Breast (tissue), 4 donors: ENCODE measurements around a stretch of chr18.

DNA sequence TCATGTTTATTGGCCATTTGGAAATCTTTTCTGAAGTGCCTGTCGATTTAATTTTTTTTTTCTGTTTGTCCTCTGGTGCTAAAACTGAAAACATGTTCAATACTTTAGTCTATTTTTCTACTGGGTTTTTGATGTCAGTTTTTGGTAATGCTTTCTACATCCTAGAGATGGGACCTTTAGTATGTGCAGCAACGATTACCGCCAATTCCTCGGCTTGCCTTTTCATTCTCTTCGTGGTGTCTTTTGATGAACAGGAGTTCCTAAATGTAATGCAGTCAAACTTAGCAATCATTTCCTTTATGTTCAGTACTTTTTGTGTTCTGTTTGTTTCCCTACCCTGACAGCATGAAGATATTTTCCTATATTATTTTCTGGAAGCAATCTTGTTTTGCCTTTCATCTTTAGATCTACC lies 55.9 kb downstream of the MEX3C start:
- PRO-cap, 3 experiments, result no peak in any of the 3 experiments
- RRBS, result no CpG with 5 or more reads among the region's 5 CpGs

- PRO-cap, 3 experiments, result no peak in any of the 3 experiments
- RRBS, result no CpG with 5 or more reads among the region's 15 CpGs
These were observed 18.7 kb downstream of the MEX3C start for GRCh38 chr18:51178679-51179364.

DNA sequence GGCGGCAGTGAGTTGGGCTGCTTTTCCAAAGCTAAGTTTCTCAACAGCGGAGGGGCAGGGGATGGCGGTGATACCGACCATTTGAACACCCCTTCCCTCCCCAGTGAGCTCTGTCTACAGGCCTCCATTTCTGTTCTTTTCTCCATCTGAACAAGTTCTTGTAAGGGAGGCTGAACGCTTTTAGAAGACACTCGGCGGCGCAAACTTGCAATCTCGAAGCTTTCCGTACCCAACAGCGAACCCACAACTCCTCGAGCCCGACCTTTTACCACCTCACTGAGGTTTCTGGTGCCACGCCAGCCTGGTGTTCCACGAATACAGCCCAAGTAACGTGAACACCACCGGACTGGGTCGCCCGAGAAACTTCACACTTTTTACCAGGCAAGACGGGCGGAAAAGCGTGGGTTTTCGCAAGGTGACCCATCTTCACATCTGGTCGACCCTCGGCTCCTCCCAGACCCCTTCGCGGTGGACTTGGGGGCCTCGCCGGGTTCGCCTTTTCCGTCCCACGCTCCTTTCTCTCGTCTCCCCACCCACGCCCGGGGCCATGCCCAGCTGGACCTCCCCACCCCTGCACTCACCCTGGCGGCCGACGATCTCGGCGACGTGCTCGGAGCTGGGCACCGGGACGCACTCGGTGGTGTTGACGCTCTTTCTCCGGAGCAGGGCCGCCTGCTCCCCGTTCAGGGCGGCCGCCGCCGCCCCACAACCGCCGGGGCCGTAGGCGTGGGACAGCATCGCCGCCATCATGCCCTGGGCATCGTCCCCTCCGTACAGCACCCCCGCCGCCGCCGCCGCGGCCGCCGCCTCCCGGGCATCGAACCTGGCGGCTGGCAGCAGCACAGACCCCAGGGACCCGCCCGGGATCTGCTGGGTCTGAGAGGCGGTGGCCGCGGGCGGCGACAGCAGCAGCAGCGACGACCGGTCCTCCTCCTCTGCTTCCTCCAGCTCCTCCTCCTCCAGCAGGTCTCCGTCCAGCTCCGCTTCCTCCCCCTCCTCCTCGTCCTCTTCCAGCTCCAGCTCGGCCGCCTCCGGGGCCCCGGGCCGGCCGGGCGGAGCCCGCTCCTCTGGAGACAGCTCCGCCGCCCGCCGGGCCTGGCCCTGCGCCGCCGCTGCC lies 1.1 kb downstream of the MEX3C start:
- PRO-cap, 3 experiments, result peak in 3 of 3 experiments; most common plus-strand start position 588 of the sequence (in 1); most common minus-strand start position 707 of the sequence (in 3)
- RRBS, result 2% methylated on average over 34 of the region's 100 CpGs

DNA sequence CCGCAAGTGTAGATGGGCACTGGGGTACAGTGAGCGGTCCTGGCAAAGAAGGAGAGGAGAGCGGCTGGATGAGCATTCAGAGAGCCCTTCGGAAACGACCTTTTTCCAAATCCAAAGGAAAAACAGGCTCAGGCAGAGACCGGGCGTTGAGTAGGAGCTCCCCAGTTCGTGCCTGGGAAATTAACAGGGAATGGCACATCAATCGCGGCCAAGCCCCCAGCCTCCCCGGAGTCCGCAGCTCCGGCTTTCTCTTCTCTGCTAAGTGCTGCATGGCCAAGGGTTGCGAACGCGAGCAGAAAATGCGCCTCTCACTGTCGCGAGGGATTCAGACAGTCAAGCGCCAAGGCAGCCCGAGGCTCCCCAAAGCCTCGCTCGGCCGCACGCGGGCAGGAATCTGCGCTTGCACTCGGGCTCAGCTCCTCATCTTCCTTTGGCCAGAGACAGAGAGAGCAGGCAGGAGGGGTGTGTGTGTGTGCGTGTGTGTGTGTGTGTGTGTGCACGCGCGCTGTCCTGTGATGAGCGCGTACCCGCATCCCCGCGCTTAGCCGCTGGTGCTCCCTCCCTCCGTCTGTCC lies 1.9 kb downstream of the DCC start:
- PRO-cap, 3 experiments, result no peak in any of the 3 experiments
- RRBS, result 3% methylated on average over 6 of the region's 39 CpGs

- PRO-cap, 3 experiments, result no peak in any of the 3 experiments
- RRBS, result no CpG with 5 or more reads among the region's 8 CpGs
These were observed 3.7 kb downstream of the MBD2 start for GRCh38 chr18:54220707-54221206.

- PRO-cap, 3 experiments, result peak in 2 of 3 experiments; most common plus-strand start chr18:54607832 (in 1)
- RRBS, result no CpG with 5 or more reads among the region's 9 CpGs
These were observed 16.5 kb downstream of the DYNAP start for GRCh38 chr18:54607303-54608119.

DNA sequence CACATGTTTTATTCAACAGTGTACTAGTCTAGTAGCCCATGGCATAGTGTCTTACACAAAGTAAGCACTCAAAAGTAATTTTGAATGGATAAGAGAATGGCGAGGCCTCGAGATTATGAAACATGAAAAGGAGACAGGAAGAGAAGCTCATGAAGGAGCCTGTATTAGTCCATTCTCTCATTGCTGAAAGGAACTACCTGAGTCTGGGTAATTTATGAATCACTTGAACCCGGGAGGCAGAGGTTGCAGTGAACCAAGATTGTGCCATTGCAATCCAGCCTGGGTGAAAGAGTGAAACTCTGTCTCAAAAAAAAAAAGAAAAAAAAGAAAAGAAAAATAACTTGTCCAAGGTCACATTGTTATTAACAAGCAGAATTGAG lies 83.6 kb downstream of the DYNAP start:
- PRO-cap, 3 experiments, result no peak in any of the 3 experiments
- RRBS, result no CpG with 5 or more reads among the region's 3 CpGs

GRCh38 chr18:54945631-54946103 lies 13.6 kb downstream of the CCDC68 start:
- PRO-cap, 3 experiments, result no peak in any of the 3 experiments
- RRBS, result no CpG with 5 or more reads among the region's 3 CpGs

DNA sequence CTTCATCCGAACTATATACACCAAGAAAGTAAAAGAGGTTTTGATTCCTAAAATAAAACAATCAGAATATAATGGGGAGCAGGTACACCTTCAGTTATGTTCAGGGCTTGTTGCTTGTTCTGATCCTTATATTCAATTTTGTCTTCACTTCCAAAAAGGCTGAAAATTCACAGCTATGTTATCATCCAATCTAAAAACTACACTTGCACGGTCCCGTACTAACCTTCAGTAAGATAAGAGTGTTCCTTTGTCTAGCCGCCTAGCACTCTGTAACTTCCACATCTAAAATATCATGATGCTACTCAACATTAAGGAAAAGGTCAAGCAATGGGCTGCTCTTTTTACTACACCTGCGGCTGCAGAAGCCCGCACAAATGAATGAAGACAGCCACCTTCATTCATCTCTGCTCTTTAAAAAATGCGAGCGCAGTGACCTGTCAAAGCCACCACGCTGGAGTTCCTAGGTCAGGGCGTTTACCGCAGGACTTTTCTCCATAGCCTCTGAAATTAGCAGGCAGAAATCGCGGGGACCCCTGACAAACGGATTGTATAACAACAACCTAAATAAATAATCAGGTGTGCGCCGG lies 678 bp downstream of the CCDC68 start:
- PRO-cap, 3 experiments, result no peak in any of the 3 experiments
- RRBS, result no CpG with 5 or more reads among the region's 16 CpGs

DNA sequence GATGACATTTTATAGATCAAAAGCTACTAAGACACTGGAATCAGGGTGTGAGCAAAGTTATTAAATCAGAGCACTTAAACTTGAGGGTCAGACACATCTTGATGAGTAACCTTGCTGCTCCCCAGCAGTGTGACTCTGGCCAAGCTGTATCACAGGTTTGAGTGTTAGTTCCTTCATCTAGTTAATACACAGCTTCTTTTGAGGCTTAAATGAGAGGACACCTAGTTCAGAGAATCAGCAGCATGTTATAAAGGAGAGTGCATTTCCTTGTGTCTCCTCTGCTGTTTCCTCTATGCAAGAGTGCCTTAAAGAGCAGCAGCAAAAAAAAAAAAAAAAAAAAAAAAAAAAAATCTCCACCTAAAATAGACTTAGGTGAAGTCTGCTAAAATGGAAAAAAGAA lies 261.9 kb downstream of the TCF4 start:
- PRO-cap, 3 experiments, result no peak in any of the 3 experiments

DNA sequence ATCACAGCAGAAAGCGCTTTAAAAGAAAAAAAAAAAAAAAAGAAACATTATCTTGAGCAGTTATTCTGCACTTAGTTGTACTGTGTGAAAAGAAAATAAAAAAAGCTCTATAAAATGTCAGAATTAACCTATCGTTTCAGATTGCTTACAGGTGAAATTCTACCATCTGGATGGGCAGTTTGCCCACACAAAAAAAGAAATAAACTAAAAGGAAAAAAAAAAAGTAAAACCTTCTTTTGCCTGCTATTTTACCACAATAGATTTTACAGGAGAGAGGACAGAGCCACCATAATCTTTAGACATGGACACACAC lies 167.2 kb downstream of the TCF4 start:
- PRO-cap, 3 experiments, result no peak in any of the 3 experiments
- RRBS, result no CpG with 5 or more reads among the region's 2 CpGs

GRCh38 chr18:55509692-55510372 lies 78.2 kb downstream of the TCF4 start:
- PRO-cap, 3 experiments, result no peak in any of the 3 experiments
- RRBS, result no CpG with 5 or more reads among the region's 4 CpGs

DNA sequence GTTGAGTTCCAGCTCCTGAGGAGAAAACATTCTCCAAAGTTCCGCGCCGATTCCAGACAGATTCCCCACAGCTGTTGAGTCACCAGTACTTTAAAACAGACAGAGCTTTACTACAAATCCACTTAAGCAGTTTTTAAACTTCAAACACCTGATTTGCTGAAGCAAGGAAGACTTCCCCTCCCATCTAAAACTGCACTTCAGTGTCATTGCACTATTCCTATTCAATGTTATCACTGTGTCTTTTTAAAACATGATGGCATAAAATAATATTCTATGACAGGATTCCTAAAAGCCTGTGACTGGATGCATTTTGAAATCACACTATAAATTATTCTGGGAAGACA lies 41.0 kb downstream of the TCF4 start:
- PRO-cap, 3 experiments, result no peak in any of the 3 experiments
- RRBS, result no CpG with 5 or more reads among the region's 3 CpGs

DNA sequence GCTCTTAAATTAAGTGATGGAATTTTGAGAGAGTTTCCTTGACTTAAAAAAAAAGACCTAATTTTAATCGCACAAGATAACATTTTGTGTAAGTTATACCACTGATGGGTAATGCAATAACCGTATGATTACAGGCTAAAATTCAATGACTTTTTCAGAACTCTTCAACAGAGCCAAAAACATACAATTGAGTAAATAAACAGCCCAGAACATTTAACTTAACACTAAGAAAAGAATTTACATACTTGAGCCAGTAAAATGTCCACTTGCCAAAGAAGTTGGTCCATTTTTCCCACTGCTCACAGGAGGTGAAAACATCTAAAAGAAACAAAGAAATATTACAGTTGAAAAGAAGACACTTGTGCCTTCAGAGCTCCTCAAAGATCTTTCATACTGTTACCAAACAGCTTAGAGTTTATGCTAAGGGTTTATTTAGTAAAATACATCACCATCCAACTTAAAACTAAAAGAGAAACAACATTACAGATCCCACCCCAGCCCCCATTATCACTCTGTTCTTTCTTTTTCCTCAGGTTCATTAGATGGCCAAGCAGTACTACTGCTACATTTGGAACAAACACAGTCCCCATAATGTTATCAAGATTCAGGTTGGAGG lies 2.8 kb downstream of the TCF4 start:
- PRO-cap, 3 experiments, result no peak in any of the 3 experiments
- RRBS, result no CpG with 5 or more reads among the region's 2 CpGs

DNA sequence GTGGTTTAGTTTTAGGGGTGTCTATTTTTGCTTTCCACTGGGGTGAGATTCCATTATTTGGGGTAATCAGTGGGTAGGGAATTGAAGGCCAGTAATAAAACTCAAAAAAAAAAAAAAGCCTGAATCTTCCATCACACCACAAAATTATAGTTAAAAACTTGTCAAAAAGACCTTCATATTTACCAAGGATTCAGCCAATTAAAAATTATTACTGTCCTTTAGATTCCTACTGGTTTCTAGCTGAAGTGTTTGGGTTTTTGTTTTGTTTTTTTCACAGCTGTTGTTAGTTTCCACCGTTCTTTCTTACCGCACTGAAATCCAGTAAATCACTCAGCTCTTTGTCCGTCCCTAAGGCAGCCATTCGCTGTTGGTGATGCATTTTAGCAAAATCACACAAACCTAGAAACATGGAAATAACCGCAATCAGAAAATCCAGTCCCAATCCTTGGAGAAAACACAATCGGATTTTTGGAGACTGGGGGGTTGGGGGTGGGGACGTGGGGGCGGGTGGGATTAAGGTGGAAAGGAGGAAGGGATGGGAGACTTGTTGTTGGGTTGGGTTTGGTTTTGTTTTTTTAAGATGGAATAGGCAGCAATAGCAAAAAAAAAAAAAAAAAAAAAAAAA lies 1.1 kb downstream of the TCF4 start:
- PRO-cap, 3 experiments, result no peak in any of the 3 experiments
- RRBS, result no CpG with 5 or more reads among the region's 8 CpGs

- PRO-cap, 3 experiments, result no peak in any of the 3 experiments
- RRBS, result no CpG with 5 or more reads among the region's 2 CpGs
These were observed 281.9 kb upstream of the TCF4 start for GRCh38 chr18:55869943-55870253.

DNA sequence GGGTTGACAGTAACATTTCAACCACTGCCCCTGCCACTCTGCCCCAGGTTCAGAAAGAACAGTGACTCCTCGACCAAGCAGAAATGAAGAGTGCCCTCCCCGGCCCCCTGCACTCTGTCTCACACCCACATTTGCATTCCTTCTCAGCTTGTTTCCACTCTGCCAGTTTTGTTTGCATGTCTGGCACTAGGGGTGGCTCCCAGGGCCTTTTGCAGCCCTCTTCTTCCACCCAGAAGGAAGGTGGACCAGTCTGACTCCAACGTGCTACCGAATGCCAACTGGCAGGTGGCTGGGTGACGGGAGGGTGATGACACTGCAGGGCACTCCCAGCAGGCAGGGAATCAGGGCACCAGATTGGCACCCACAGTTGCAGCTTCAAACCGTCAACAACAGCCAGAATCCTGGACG lies 371.1 kb downstream of the TXNL1 start:
- PRO-cap, 3 experiments, result no peak in any of the 3 experiments
- RRBS, result no CpG with 5 or more reads among the region's 7 CpGs

DNA sequence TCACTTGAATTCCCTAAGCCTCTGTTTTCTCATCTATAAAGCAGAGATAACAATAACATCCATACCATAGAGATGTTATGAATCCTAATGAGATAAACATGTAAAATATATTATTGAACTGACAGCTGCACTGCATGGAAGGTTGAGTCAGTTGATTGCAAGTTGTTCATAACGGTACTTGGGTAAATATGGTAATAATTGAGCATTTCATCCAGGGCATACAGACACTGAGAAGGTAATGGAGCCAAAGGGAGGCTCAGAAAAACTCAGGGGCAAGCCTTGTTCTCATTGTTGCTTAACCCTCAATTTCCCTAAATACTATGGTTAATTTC lies 269.2 kb downstream of the TXNL1 start:
- PRO-cap, 3 experiments, result no peak in any of the 3 experiments
- RRBS, result no CpG with 5 or more reads among the region's 1 CpG

DNA sequence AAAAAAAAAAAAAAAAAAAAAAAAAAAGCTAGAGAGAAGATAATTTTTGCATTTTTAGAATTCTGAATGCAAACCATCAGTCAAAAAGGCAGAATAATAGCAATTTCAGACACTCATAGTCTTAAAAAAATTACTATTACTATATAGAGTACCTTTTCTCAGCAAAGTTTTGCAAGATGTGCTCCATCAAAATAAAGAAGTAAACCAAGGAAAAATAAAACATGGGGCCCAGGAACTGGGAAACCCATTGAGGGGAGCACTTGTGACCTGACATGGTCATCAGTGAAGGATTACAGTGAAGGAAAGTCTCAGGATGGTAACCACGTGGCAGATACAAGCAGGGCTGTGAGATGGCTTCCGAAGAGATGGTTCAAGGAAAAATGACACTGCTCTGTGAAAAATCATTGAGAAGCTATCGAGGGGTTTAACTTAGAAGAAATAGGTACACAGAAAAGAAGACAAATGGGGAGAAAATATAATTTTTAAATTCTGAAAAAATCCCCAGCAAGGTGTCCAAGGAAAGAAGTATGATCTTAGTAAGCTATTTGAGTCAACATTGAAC lies 121.0 kb downstream of the WDR7 start:
- PRO-cap, 3 experiments, result no peak in any of the 3 experiments
- RRBS, result no CpG with 5 or more reads among the region's 3 CpGs

- PRO-cap, 3 experiments, result no peak in any of the 3 experiments
- RRBS, result no CpG with 5 or more reads among the region's 11 CpGs
These were observed 1.9 kb upstream of the ONECUT2 start for GRCh38 chr18:57432976-57433916.